Measurements from ENCODE around the genes ZCCHC18 and NUP62CL.

DNA sequence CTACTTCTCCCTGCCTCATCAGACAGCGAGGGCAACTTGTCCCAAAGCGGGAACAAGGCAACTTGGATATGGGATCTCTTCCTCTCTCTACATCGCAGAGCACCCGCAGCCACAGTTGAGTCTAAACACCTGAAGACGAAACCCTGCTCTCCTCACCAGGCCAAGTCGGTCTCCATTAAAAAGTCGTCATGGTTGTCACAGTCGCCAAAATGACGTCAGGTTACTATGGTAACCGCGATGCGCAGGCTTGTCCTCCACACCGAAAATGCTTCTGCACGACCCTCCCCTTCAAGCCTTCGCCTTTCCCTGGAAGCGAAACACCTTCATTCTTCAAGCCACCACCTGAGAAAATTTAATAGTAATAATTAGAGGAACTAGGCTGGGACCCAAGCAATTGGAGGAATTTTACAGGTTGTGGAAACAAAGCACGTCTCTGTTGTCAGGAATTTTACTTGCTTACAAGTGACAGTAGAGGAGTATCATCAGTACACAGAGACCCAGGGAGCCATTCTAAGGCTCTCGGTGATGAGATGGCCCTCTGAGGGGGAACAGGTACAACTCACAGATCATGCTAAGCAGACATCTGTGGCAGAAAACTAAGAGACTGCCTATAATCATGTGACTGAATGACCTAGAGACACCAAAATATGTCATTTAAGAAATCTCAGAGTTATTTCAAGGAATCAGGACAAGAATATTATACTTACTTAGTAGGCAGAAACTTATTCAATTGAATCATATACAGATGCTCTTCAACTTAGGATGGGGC lies 30.4 kb upstream of the TCEAL4 start:
- PRO-cap: unidirectional peak, minus-strand start at position 165 of the sequence

- PRO-cap: no peak
These were observed 1.9 kb upstream of the TCEAL1 start for GRCh38 chrX:103626822-103627303.

DNA sequence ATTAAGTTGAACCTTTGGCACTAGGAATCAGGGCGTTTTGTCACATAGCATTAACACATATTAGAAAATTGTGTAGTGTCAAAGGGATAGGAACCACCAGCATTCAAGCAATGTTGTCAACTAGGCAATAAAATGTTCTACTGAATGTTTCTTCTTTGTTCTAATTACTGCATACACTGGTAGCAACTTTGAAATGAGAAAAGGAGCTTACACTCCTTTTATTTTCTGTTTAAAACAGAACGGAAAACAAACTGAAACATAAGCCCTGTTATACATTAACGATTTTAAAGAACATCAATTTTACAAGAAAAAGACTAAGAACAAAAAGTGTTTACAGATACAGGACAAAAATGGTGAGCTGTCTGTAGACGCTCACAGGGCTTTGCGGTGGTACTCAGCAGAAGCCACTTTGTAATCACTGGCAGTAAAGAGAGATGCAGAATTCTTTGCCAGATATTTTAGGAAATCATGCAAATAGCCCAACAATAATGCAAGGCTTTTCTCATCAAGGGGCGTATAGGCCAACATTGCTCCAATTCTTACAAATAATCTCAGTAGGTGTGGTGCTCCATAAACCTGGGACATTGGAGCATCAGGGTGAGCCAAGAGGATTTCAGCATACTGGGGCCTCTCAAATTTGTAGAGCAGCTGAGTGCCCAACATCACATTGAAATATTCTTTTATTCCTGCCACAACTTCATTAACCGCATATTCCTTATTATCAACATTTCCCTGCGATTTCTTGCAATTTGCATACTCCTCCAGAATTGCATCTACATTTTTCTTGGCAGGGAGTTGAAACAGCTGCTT lies 10.5 kb downstream of the MORF4L2 start:
- PRO-cap: no peak

GRCh38 chrX:103681395-103682561 lies 4.7 kb downstream of the MORF4L2 start:
- PRO-cap: no peak

DNA sequence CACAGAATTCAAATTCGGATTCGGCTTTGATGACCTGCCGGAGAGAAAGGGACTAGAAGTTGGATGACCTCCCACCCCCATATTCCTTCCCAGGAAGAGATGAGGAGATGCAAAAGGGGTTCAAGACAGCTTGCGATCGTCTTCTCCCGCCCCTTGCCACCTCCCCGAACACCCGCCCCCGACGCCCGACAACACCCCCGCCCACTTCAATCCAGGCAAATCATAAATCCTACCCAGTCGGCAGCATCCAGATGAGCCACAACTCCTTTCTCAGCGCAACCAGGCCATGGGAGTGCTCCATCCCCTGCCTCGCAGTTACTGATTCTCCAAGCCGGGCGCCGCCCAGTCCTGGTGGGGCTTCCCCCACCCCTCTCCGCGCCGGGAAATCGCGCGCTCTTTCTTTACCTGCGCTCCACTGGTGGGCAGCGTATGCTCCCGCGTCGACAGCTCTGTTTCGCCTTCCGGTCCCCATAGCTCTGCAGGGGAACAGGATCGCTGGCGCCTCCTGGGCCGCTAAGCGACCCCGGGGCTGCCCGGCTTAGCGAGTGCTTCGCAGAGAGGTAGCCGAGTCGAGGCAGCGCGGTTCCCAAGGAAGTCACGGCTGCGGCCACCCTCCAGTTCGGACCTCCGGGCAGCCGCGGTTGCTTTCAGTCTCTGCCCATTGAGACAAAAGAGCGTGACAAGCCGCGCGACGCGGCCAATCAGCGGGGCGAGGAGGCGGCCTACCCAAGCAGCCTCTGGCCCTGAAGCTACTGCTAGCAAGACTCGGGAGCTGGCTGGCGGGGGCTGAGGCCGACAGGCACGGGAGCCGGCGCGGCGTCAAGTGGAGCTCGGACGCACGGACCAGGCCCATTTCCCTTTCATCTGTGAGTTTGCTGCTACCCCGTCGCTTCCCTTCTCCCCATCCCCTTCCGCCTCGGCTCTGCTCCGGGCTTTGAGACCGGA lies 43.7 kb upstream of the TMSB15B start:
- PRO-cap: bidirectional peak, plus-strand start at position 762 of the sequence, minus-strand start at position 643 of the sequence; unidirectional peak, minus-strand start at position 909 of the sequence

GRCh38 chrX:104112127-104113117 lies at the start of gene ZCCHC18:
Gene ZCCHC18, plus strand, starts transcription at chrX:104112523.
- PRO-cap: bidirectional peak, plus-strand start at chrX:104112543, minus-strand start at chrX:104112438

DNA sequence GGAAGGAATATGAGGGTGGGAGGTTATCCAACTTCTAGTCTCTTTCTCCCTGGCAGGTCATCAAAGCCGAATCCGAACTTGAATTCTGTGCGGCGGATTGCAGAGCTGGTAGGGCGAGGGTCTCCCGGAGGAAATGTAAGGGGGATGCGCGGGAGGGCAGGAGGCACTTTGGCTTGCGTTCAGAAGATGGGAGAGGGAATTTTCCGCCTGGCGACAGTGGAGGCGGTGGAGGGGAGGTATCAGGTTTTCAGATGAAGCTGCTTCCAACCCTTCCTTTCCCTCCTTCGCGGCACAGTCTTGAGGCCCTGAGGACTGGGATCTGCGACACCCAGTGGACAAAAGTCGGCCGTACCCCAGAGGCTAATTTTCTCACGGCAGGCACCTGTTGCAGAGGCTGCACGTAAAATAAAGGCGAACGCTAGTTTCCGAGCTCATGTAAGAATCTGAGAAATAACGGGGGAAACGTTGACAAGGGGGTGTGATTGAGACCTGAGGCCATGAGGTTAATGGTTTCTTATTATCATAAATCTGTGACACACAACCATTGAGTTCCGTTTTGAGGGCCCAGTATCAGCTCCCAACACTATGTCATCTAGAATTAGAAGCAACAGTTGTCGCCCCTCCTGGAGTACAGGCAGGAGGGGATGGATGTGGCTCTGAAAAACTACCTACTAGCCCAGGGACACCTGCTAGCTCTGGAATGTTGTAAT lies 971 bp downstream of the ZCCHC18 start:
- PRO-cap: no peak

GRCh38 chrX:104347852-104348333 lies 93.2 kb upstream of the ESX1 start:
- PRO-cap: no peak

- PRO-cap: no peak
These were observed 145.1 kb upstream of the IL1RAPL2 start for GRCh38 chrX:104420842-104421275.

DNA sequence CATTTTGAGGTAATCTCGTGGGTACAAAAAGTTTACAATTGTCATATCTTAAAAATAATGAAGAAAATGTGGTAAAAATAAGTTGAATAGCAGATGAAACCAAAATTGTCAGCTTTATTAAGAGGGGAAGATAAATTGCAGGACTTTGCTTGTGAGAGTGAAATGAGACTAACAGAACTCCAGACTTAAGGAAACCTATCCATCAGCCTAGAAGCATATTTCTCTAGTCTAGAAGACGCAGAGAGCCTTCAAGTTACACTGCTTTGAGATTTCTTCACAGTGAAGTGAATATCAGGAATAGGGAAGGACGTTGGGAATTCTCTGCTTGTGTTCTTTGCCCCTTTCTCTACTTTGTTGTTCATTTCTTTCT lies 881 bp upstream of the PWWP3B start:
- PRO-cap: no peak

- PRO-cap: no peak
These were observed 33.3 kb downstream of the PWWP3B start for GRCh38 chrX:106201342-106201939.

- PRO-cap: no peak
These were observed 3.3 kb downstream of the RIPPLY1 start for GRCh38 chrX:106899817-106900356.

DNA sequence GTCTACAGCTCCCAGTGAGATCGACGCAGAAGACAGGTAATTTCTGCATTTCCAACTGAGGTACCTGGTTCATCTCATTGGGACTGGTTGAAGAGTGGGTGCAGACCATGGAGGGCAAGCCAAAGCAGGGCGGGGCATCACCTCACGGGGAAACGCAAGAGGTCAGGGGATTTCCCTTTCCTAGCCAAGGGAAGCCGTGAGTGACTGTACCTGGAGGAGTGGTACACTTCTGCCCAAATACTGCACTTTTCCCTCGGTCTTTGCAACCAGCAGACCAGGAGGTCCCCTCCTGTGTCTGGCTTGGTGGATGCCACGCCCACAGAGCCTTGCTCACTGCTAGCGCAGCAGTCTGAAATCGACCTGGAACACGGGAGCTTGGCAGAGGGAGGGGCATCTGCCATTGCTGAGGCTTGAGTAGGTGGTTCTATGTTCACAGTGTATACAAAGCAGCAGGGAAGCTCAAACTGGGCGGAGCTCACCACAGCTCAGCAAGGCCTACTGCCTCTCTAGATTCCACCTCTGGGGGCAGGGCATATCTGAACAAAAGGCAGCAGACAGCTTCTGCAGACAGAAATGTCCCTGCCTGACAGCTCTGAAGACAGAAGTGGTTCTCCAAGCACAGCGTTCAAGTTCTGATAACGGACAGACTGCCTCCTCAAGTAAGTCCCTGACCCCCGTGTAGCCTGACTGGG lies 33.5 kb downstream of the MORC4 start:
- PRO-cap: no peak

- PRO-cap: no peak
These were observed at the start of gene NUP62CL for GRCh38 chrX:107206195-107206821. Gene NUP62CL, minus strand, starts transcription at chrX:107206433.

- PRO-cap: no peak
These were observed 1.3 kb downstream of the FRMPD3 start for GRCh38 chrX:107450851-107451122.

- PRO-cap: unidirectional peak, minus-strand start at chrX:107484484
These were observed 34.7 kb downstream of the FRMPD3 start for GRCh38 chrX:107484018-107484778.

DNA sequence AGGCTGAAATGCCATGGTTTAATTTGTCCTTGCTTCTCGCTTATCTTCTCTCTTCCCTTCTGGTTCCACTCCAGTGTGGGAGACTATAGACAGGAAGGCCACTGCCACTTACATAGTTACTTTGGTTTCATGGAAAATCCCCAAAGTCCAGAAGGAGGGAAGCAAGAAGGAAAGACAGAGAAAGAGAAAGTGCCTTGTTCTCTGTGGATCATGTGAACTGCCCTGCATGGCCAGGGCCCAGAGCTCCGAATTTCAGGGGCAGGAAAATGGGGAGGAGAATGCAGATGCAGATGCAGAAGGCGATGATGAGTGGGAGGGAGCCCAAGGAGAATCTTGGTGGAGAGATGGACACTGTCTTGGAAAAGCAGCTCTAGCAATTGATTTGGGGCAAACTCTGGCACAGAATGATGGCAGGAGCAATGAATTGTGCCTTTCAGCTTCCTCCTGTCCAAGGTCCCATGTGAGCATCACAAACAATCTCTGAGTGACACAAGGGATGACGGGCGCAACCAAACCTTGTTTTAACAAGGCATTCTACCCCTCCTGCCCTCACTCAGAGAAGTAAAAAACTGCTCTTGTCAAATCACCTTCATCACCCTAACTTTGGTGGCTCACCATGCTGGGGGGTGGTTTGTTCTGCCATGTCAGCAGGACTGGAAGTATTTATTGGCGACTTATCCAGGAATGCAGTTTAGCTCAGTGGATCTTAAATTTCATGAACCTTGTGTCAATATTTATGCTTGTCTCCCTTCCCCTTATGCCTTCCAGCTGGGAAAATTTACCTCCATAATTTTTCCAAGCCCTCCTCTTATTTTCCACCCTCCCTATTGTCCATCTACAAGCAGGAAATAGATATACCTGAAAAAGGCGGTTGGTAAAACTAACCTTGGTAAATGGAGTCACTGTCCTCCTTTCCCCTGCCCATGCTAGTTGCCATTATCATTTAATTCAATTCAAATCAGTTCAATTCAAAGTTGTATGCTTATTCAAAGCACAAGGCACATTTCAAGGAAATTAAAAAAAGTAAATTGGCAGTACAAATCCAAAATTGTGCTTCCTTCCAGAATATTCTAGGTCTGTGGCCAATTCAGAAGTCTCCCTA lies 53.3 kb downstream of the TSC22D3 start:
- PRO-cap: no peak

DNA sequence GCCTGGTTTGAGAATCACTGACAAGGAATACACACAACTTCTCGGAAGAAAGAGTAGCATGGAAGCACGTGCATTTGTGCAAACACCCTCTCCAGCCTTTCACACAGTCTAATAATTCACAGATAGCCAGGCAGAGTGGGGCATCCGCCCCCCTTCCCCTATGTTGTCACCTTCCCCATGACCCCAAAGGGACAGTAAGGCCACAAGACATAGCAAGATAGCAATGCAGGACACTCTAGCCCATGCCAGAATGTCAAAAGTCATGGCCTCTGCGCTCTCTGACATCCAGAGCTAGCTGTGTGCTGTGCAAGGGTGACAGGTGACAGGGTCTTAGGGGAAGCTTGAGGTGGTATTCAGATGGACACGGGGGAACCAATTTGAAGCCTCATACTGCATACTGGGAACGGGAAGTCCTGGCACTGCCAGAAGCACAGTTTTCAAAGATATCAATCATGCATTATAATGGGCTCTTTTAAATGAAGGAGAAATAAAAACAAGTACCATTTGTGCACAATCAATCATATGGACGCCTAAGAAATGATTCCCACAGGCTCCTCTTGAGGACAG lies 51.1 kb downstream of the TSC22D3 start:
- PRO-cap: no peak

DNA sequence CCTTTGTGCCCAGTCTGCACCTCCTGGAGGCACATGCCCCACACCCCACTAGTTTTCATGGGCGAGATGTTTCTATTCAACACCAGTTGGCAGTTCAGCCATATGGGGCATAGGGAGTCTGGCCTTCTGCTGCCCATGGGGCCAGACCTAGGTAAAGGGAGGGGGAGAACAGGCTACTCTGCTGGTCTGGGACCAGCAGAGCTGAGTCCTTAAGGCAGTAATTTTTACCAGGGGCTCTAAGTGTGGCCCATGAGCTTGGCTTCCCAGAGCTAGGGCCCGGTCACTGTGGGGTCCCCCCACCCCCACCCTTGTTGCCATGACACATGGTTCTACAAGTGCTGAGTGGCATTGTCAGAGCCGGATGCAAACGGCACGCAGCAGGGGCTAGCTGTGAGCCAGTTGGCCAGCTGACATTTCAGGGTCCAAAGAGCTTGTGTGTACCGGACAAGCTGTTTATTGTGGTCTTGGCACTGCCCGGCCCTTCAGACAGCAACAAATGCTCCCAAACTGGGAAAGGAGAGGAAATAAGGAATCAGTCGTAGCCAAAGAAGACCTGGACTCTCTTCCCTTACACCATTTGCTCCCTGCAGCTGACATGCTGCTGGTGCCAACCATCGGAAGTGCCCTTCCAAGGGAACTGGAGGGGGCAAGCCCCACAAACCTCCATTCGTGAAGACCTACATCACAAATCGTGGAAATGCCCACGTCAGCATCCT lies 36.9 kb downstream of the TSC22D3 start:
- PRO-cap: no peak

- PRO-cap: no peak
These were observed 15.9 kb downstream of the TSC22D3 start for GRCh38 chrX:107759414-107760328.